Neural cell (in vitro differentiated cells): ENCODE data around the genes KAT5, RIN1 and CTSF.

- RAMPAGE, long total RNA: no peak
Measured at GRCh38 chr11:65626056-65626333, 10.4 kb downstream of the PCNX3 start.

GRCh38 chr11:65635269-65635756, 2.6 kb upstream of the SIPA1 start:
- RAMPAGE, long total RNA: no peak

DNA sequence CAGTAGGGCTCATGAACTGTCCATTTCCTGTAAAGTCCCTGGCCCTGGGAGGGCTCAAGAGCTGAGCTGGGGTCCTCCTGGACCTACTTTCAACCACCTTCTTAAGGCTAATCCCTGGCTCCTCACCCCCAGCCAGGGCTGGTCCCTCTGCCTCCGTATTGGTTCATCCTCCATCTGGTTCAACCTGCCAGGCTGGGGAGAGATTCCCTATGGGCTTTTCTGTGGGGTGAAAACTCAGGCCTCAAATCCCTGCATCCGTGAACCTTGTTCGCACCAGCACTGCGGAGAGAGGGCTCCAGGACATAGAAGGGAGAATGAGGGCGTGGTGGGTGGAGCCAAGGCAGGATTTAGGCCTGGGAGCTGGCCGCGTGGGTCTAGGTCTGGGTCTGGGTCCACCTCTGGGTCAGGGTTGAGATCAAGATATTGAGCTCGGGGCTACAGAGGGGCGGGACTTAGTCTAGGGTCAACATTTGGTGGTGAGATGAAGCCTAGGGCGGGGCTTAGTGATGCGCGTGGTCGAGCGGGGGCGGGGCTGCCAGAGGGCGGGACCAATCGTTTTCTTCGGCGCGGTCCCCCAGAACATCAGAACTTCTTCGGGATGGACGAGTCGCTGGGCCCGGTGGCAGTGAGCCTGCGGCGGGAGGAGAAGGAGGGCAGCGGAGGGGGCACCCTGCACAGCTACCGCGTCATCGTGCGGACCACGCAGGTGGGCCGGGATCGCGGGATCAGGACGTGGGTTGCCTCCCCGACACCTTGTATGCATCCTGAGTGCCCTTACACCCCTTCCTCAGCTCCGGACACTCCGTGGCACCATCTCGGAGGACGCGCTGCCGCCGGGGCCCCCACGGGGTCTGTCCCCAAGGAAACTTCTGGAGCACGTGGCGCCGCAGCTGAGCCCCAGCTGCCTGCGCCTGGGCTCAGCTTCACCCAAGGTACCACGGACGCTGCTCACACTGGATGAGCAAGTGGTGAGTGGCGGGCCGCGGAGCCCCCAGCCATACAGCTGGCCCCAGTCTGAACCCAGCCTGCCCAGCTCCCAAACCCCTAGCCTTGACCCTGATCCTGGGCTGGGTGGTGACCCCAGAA, 4.1 kb downstream of the SIPA1 start:
- RAMPAGE, long total RNA: no peak

DNA sequence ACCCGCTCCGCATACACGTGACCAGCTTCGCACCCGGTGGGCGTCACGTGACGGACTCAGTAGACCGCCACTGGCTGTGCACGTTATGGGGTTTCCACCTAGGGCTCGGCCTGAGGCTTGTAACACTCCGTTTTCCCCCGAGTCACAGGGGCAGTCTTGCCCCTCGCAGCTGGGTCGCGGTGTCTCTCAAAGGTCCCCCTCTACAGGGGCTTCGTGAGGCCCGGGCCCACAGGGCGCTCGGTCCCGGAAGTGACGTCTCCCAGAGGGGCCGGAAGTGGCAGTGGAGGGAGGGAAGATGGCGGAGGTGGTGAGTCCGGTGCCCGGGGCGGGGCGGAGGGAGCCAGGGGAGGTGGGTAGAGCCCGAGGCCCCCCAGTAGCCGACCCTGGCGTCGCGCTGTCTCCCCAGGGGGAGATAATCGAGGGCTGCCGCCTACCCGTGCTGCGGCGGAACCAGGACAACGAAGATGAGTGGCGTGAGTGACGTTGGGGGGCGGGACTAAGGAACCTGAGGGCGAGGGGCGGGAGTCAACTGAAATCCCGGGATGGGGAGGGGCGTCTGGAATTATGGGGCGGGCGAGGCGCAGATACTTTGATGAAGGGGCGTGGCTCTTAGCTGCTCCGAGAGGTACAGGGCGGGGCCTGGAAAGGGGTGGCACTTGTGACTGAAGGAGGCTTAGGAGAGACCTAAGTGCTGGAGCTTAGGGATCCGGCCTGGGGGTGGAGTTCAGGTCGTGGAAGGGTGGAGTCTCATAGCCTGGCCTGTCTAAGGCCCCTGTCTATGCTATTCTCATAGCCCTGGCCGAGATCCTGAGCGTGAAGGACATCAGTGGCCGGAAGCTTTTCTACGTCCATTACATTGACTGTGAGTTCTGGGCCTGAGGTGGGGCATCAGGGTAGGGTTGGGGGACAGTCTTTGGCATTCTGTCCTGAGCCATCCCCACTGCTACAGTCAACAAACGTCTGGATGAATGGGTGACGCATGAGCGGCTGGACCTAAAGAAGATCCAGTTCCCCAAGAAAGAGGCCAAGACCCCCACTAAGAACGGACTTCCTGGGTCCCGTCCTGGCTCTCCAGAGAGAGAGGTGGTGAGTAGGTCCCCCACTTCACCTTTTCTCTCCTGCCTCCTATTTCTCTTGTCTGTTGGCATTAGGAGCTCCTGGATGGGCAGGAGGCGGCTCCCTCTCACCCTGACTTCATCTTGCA, at the start of gene KAT5:
KAT5 (plus strand) TSS at position 280 of the 1,204 bp plus-strand sequence.
- RAMPAGE, long total RNA: start-site peak on the plus strand centred at position 70 of the sequence, 117 bp wide, 57 and 45 reads in 2 replicates; start-site peak on the plus strand centred at position 315 of the sequence, 76 bp wide, 70 and 284 reads in 2 replicates; start-site peak on the plus strand centred at position 591 of the sequence, 141 bp wide, 93 and 70 reads in 2 replicates

DNA sequence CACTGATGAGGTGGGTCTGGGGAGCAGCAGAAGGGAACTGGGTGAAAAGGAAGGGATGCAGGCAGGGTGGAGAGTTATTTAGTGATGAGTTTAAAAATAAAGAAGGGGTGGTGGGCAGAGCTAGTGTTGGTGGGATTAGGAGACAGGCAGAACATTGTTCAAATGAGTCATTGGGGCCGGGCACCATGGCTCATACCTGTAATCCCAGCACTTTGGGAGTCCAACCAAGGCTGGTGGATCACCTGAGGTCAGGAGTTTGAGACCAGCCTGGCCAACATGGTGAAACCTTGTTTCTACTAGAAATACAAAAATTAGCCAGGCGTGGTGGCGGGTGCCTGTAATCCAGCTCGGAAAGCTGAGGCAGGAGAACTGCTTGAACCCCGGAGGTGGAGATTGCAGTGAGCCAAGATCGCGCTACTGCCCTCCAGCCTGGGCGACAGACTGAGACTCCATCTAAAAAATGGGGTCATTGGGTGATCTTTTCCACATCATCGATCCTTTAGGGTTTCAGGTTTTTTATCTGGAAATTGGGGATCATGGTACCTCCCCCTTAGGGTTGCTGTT, 1.9 kb downstream of the KAT5 start:
- RAMPAGE, long total RNA: no peak

DNA sequence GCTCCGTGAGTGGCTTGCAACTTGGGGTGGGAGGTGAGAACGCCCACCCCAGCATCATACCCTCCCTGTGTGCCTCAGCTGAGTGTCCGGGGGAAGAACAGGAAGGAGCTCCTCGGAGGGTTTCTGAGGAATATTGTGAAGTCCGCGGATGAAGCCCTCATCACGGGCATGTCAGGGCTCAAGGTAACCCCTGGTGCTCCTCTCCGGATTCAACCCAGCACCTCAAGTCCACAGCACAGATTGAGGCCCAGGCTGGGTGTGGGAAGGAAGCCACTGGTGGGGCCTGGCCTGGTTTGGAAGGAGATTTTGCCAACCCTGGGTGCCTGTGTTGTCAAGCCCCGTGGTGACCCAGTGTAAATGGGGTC, 7.3 kb downstream of the CFL1 start:
- RAMPAGE, long total RNA: no peak

DNA sequence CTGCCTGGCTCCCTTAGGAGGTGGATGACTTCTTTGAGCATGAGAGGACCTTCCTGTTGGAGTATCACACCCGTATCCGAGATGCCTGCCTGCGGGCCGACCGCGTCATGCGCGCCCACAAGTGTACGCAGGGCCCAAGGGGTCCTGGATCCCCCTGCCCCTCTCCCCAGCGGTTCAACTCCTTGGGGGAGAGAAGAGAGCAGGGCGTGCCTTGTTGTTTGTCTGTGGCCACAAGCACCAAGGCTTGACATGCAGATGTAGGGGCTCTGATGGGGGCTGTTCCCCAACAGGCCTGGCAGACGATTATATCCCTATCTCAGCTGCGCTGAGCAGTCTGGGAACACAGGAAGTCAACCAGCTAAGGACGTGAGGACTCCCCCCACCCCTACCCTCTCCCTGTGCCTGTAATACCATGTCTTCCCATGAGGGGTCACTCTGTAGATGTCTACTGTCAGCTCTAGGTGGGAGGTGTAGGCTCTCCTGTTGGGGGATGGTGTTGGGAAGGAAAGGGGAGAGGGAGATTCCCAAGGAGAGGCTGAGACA, 6.9 kb downstream of the CFL1 start:
- RAMPAGE, long total RNA: no peak

DNA sequence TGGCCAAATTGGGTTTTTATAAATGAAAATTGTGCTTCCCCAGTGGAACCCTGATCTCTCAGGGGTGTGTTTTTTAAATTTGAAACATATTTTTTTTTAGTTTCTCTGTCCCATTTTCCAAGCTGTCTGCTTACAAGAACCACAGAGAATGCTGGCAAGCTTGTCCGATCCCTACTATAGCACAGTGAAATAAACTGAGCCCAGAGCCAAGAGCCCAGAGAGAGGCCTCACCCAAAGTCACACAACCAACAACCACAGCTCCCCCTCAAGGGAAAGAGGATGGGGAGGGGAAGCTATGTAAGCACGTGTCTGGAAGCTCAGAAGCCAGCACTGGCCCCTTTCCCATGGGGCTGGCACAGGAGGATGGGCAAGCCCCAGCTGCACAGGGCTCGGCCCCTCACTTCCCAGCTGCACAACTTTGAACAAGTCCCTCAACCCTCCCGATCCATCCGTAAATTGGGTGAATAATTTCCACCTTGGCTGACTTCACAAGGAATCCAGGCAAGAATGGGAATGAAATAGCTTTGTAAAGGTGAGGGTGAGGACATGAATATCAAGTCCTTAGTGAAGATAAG, 3.2 kb upstream of the SART1 start:
- RAMPAGE, long total RNA: no peak

- RAMPAGE, long total RNA: no peak
Measured at GRCh38 chr11:65967163-65967970, 5.8 kb downstream of the SART1 start.

- RAMPAGE, long total RNA: no peak
Measured at GRCh38 chr11:66068767-66069329, 1.2 kb upstream of the PACS1 start.

DNA sequence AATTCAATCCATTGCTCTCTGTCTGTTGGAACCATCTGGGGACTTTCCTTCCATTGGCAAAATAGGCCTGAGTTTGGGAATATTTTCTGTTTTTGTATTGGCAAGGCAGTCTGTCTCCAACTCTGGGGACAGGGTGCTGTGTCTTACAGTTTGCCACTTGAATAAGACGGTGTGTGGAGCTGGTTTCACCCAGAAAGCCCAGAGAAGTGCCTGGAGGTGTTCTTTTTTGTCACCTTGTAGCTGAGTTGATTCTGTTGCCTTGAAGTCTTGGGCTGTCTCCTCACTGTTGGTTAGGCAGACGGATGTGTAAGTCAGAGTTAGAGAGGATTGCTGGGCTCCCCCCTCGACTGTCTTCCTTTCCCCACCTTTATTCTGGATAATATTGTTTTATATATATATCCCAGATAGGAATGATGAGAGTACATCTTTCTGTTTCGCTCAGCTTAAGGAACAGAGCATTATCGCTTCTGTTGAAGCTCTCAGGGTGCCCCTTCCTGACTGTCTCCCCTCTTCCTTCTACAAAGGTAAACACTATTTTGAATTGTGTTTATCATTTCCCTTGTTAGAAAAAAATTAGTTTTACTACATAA, 1.5 kb downstream of the PACS1 start:
- RAMPAGE, long total RNA: no peak

DNA sequence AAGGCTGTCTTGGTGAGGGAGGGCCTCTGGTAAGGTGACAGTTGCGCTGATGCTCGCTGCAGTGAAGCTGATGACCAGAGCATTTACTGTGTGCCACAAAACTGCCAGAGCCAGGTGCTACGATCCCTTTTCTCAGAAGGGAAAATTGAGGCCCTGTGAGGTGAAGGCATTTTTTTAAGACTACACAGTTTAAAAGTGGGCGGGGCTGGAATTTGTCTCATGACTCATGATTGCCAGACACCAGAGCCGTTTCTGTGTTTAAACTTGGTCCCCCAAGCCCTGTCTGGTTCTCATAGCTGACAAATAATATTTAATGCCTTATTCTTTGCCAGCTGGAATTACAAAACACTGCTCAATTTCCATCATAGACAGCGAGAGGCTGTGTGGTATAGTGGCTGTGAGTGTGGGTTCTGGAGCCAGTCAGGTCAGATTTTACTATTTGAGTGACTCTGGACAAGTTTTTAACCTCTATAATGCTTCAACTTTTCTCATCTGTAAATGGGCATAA, 10.4 kb downstream of the PACS1 start:
- RAMPAGE, long total RNA: no peak

GRCh38 chr11:66216079-66216278, 41.5 kb upstream of the KLC2 start:
- RAMPAGE, long total RNA: no peak

DNA sequence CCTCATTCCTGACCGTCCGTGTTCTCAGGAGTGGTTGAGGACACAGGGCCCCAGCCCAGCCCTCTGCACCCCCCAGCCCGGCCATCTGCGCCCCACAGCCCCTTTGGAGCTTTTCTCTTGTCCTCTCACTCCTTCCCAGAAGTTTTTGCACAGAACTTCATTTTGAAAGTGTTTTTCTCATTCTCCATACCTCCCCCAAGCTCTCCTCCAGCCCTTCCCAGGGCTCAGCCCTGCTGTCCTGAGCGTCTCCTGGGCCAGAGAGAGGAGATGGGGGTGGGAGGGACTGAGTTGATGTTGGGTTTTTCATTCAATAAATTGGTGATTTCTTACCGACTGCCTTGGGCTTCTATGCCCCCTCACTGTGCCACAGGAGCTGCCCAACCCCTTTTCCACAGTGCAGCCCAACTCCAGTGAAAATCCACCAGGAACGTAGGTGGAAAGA, 13.1 kb upstream of the KLC2 start:
- RAMPAGE, long total RNA: no peak

DNA sequence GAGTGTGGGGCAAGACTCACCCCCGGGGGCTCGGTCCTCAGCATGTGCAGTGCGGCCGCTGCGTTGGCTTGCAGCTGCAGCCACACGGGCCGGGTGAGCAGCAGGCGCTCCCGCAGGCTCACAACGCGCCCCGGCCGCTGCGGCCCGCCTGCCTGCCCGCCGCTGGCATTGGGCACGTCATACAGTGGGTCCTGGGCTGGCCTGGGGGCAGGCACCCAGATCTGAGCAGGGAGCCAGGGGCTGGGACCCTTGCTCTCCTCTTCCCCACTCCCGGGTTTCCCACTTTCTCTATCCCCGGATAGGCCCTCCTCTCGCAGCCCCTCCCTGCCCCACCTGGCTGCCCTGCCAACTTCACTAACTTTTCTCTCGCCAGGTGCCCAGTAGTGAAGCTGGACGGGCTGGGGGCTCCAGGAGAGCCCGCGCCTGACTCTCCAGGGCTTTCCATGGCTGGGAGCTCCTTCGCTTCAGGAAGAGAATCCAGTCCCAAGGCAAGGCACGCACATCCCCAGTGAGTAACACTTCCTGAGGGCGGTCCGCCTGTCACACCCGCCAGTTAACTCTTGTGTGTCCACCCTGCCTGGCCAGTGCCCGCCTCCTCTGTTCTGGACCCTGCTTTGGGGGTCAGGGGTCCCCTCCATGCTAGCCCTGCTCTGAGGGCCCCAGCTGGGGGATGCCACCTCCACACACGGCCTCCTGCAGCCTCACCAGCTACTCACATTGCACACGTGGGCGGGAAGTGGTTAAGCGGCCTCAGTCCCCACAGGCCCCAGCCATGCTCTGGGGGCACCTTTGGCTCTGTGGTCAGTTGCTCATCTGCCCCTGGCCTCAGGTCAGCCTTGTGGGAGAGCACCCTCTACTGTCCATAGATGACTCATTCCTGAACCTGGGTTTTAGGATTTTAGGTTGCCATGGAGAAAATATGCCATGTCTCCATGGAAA, at the start of gene RIN1:
RIN1 (minus strand) TSS at position 477 of the 939 bp plus-strand sequence.
- RAMPAGE, long total RNA: no peak

DNA sequence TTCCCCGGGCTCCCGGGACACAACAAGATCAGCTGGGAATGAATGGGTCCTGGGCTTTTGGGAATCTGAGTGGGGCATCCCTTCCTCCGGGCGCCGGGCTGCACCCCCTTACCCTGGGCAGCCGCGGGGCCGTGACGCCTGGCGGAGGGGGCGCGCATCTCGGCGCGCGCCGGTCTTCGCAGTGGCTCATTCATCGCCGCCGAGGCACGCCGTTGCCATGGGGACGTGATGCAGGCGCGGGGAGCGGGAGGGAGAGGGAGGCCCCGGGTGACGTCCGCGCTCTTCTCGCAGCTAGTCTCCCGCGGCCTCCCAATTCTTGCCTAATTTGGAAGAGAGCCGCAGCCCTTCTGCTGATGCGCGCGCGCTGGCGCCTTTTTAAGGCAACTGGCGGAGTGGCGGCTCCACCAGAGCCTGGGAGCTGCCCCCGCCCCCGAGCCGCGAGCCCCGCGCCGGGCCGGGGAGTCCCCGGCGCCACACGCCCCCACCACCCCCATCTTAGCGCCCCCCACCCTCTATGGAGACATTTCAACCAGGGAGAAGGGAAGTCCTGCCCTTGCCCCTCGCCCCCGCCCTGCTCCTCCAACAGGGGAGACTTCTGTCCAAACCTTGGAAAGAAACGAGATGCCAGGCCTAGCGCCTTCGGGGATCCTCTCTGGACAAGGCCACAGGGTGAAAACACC, 11.9 kb upstream of the NPAS4 start:
- RAMPAGE, long total RNA: no peak

DNA sequence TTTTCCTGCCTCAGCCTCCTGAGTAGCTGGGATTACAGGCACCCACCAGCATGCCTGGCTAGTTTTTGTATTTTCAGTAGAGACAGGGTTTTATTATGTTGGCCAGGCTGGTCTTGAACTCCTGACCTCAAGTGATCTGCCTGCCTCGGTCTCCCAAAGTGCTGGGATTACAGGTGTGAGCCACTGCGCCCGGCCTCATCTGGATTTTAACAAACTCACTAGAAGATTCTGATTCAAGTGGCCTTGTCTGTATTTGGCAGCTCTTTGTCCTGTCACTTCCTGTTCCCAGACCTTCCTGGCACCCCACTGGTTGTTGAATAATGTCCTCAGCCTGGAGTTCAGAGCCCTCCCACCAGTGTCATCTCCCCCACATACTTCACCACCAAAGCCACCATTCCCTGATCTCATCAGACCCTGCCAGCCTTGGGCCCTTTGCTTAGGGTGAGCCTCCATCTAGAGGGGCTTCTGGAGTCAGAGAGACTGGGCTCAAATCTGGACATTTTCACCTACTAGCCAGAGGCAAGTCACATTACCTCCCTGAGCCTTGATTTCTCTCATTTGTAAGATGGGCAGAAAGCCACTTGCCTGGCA, 3.3 kb downstream of the PELI3 start:
- RAMPAGE, long total RNA: no peak

DNA sequence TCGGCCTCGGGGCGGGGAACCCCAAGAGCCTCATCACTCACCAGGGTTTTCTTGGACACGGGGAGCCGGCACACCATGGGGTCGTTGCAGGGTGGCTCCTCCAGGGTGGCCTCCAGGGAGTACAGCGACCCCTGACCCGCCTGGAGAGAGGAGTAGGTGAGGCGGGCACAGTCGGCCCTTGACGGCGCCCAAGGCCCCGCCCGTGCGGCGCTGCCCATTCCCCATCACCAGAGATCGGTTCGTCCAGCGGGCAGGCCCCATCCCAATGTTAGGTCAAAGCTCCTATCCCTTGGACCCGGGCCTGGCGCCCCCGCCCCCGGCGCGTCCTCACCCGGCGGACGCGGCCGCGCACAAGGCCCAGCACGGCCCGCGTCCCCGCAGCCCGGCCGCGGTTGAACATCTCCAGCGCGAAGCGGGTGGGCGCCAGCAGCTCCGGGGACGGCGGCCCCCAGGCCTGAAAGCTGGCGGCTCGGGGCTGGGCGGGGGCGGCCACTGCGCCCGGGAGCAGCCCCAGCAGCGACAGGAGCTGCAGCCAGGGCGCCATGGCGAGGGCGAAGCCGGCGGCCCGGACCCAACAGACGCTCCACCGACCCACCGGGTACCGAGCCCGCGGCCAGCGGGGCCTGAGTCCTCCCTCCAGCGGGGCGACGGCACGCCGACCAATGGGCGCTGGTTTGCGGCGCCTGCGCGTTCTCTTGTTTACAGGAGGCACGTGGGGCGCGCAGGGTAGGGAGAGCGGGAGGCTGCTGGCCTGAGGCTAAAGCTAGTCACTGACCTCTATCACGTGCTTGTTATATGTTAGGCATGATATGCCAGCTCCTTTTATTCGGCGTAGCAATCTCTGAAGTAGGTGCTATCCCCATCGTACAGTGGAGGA, at the start of gene CTSF:
CTSF (minus strand) TSS at position 664 of the 877 bp plus-strand sequence.
- RAMPAGE, long total RNA: no peak

- RAMPAGE, long total RNA: no peak
Measured at GRCh38 chr11:66627446-66627972, 11.0 kb upstream of the RBM4 start.

GRCh38 chr11:66708109-66708442, 20.9 kb downstream of the SPTBN2 start:
- RAMPAGE, long total RNA: no peak